GM12891 (cell line): ENCODE results near the genes PROK2 and ROBO1.

- RRBS = 3% methylated on average over 53 of the region's 111 CpGs
These were observed at the start of gene PROK2 for GRCh38 chr3:71784615-71785715. Gene PROK2, minus strand, starts transcription at chr3:71785148.

- RRBS = no CpG with 5 or more reads among the region's 11 CpGs
These were observed 21.7 kb upstream of the PROK2 start for GRCh38 chr3:71806569-71807196.

DNA sequence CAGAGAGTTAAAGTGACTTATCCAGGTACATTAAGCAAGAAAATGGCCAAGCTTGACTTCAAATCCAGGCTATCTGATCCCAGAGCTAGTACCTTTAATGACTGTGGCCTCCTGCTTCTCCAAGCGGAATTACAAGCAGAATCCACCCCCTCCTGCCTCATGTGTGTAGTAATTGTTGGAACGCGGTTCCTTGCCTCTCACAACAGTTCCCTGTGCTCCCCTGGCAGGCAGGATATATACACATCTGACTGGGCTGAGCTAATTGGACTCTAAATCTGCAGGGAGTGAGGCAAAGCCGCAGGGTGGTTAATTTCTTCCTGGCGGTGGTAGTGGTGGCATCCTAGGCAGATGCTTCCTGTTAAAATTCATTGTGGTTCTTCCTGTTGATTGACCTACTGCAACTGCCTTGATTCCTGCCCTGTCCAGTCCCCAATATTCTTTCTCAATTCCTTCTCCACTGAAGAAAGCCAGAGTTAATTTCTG is 202.8 kb upstream of the PROK2 start:
- RRBS = no CpG with 5 or more reads among the region's 5 CpGs

DNA sequence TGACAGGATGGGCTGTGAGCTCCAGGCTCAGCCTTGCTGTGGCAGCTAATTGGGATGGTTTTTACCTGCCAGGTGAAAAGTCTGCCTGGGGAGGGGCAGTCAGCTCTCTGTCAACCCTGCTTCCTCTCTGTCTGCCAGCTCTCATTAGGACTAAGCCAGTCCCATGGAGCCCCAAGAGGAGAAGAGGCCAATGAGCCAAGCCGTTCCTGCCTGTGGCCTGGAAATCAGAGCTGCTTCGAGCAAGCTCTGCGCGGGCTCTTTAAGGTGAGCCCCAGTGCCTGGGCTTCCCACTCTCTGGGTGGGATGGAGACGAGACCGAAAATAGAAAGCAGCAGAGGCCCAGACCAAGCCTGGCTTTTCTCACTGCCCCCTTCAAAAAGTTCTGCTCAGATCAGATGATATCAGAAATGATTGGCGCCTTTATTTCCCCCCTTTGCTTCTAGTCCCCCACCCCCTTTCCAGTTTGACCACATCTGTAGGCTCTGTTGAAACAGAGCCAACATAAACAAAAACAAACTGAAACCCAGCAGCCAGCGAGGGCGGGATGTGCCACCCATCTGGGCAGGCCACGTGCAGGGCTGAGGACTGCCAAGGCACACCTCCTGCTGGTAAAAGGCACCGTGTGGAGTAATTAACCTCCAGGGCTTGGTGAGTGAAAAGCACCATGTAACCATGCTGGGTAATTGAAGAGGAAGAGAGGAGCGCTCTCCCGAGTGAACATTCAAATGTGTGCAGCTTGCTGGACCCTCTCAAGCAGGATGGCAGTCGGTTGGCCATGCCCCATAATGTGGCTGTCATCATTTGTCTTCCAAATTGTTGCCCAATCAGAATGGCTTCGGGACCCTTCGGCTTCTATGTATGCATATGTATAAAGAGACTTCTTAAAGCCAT is 471.0 kb upstream of the PROK2 start:
- RRBS = no CpG with 5 or more reads among the region's 16 CpGs

GRCh38 chr3:72296605-72297271 is 511.8 kb upstream of the PROK2 start:
- RRBS = no CpG with 5 or more reads among the region's 8 CpGs

GRCh38 chr3:72738283-72739467 is 109.6 kb downstream of the SHQ1 start:
- RRBS = no CpG with 5 or more reads among the region's 63 CpGs

- RRBS = no CpG with 5 or more reads among the region's 7 CpGs
These were observed 477 bp upstream of the GXYLT2 start for GRCh38 chr3:72887332-72887805.

DNA sequence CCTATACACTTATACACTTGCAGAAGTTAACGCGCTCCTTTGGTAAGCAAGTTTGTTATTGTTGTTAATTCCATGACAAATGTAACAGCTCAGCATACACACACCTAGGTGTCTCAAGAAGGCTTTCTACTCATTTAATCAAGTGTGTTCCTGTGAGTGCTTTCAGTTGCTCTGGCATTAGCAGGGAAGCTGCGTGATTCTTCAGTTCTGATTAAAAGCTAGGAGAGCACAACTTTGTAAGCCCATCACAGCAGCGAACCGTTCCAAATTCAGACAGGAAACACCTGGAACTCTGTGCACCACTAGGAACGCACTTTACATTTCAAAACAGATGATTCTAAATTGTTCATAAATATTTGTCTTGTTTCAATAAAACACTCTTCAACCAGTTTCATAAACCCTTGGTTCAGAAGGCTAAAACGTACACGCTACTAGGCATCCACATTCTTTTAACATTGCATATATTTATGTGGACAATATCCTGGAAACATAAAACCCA is 112.7 kb downstream of the PDZRN3 start:
- RRBS = no CpG with 5 or more reads among the region's 8 CpGs

DNA sequence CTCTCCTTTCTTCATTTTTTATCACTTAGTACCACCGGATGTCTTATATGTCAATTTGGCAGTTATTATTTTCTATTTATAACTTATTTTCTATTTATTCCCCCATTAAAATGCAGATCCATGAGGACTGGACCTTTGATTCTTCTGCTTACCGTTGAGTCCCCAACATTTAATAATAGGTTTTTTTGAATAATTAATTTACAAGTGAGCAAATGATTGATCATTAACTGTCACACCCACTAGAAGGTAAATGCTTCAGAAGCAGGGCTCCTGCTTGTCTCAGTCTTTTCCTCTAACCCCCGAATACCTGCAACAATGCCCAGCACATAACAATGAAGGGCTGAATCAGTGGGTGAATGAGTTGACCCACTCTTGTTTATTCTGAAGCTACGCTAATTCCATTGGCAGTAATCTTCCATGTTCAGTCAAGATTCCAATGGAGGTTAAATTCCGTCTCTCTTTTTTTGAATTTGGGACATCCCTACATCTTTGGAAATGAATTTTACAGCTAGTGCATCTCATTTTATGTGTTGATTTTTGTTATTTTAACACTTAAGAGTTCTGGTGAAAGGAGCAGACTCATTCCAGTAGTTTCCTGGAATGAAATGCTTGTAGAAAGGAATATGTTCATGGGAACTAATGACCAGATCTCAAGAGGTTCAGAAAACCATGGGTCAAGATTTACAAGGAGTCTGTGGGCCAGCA is 90.7 kb downstream of the PDZRN3 start:
- RRBS = no CpG with 5 or more reads among the region's 5 CpGs

- RRBS = no CpG with 5 or more reads among the region's 4 CpGs
These were observed 60.8 kb downstream of the PDZRN3 start for GRCh38 chr3:73563798-73564524.

DNA sequence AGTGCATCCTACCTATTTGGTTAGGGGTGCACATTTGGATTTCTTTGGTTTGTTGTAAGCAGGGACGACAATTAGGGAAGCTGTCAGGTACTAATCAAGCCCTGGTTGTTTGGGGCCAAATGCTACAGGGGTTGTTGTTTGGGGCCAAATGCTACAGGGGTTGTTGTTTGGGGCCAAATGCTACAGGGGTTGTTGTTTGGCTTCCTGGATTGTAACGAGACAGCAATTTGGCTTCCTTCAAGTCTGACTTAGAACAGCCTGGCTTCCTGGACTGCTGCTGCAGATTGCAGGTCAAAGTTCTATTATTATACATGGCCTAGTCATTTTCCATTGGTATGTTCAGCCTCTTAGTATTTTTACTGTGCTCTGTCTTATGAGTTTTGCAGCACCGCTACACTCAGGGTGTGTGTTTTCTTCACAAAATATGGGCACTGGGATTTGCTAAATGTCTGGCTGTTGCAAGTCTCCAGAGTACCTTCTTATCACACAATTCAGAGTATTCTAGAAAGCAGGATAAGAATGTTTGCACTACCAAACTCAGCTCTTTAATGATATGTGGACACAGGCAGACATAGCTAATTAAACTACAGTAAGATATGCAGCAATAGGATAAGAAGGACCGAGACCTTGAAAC is 202.9 kb upstream of the PDZRN3 start:
- RRBS = no CpG with 5 or more reads among the region's 4 CpGs

DNA sequence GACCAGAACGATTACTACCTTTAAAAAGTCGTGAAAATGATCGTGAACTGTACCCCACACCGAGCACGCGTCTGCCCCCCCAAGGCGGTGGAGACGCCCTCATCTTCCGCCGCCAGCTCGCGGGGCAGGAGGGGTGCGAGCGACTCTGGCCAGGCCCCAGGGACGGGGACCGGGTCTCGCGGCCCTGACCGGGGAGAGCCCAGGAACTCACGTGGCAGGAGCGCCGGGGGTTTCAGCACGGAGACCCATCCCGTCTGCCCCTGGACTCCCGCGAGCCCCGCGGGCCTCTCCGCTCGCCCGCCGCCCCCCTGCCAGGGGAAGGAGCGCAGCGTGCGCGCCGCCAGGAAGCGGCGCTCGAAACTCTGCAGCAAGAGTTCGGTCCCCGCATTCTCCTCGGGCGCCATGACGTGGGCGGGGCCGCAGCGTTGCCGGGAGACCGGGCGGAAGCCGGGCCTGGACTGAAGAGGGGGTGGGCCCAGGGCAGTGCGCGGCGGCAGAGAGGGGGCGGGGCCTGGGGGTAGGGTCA is 229.4 kb upstream of the FRG2C start:
- RRBS = no CpG with 5 or more reads among the region's 56 CpGs

DNA sequence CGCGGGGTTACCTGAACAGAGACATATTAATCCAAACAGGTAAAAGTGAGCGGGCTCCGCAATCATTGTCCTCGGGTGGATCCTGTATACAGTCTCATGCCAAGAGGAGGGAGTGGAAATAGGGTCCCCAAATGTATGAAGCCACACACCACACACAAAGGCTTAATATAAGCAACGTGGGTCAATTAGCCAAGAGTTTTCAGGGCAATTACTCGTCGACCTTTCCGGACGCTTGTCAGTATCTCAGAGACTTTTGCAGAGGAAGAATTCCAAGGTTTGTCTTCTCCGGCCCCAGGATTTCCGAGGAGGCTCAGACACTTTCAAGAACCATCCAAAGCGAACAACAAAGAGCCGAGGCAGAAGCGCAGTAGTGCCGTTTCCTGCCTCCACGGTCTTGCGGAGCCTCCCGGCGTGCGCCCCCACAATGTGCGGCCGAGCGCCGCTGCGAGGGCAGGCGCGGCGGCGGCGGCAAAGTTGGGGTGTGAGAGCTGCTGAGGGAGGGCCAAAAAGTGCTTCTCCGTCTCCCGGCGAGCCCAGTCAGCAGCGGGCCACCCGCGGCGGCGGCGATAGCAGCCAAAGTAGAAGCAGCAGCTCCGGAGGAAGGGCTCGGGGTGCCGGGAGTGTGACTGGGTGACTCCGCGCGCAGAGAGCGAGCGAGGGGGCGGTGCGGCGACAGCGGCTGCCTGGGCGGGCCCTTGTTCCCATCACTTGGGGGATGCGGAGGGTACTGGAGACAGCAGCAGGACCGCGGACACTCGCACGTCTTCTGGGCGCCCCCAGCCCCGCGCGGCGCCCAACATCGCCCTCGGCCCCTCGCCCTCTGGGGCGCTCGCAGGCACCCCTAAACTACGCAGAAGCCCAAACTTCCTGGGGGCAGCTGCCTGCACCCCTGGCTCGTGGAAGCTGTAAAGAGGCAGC is 749.1 kb downstream of the ROBO1 start:
- RRBS = 1% methylated on average over 9 of the region's 70 CpGs

DNA sequence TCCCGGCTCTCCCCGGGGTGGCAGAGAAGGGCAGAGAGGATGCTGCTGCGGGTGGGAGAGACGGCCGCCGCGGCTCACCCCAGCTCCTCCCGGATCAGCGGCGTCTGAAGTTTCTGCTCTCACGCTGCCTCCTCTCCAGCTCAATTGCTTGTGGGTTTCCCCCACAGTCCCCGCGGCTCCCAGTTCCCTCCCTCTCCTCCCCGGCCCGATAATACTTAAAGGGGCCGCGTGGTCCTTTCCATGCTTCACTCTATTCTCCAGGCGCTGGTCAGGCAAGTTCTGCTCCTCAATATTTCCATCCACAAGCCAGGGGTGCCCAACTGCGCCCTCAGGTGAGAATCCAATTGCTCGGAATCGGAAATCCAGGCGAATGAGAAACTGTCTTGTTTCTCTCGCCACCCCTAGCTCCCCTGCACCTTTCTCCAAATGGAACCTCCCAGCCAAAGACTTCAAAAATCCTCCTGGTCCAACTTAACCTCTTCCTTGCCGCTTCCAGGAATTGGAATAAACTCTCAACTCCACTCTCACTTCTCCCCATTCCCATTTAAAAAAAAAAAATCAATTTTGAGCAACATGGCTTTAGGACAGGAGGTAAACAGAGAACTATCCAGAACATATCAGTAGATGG is 748.4 kb downstream of the ROBO1 start:
- RRBS = 4% methylated on average over 6 of the region's 24 CpGs

- RRBS = no CpG with 5 or more reads among the region's 38 CpGs
These were observed at the start of gene ROBO1 for GRCh38 chr3:79767220-79768330. Gene ROBO1, minus strand, starts transcription at chr3:79767998.

GRCh38 chr3:81531439-81532063 is 229.9 kb downstream of the GBE1 start:
- RRBS = no CpG with 5 or more reads among the region's 3 CpGs

DNA sequence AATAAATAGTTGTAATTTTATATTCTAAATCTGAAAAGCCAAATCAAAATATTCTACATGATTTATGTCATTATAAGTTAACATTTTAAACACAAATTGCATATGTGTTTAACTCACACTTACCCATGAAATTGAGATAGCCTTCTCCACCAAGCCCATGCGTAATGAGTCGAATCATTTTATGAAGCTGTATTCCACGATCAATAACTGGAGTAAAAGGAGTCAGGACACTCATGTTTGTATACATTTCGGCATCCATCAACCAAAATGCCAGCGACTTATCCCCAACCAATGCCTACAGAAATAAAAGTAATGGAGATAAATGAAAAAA is 183.7 kb downstream of the GBE1 start:
- RRBS = no CpG with 5 or more reads among the region's 5 CpGs

GRCh38 chr3:81788615-81789028 is 27.2 kb upstream of the GBE1 start:
- RRBS = no CpG with 5 or more reads among the region's 2 CpGs

- RRBS = no CpG with 5 or more reads among the region's 3 CpGs
These were observed 368.7 kb upstream of the GBE1 start for GRCh38 chr3:82130141-82130641.

DNA sequence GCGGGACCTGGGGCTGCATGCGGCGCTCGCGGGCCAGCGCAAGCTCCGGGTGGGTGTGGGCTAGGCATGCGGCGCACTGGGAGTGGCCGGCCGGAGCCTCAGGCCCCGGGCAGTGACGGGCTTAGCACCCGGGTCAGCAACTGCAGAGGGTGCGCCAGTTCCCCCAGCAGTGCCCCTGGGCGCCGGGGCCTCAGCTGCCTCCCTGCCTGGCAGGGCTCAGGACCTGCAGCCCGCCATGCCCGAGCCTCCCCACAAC is 98.9 kb upstream of the POU1F1 start:
- RRBS = 75% methylated on average over 7 of the region's 19 CpGs